ENCODE measurements around the gene MTRFR.

GRCh38 chr12:123104907-123105950 lies 45.7 kb downstream of the PITPNM2 start:
- PRO-cap = no peak

DNA sequence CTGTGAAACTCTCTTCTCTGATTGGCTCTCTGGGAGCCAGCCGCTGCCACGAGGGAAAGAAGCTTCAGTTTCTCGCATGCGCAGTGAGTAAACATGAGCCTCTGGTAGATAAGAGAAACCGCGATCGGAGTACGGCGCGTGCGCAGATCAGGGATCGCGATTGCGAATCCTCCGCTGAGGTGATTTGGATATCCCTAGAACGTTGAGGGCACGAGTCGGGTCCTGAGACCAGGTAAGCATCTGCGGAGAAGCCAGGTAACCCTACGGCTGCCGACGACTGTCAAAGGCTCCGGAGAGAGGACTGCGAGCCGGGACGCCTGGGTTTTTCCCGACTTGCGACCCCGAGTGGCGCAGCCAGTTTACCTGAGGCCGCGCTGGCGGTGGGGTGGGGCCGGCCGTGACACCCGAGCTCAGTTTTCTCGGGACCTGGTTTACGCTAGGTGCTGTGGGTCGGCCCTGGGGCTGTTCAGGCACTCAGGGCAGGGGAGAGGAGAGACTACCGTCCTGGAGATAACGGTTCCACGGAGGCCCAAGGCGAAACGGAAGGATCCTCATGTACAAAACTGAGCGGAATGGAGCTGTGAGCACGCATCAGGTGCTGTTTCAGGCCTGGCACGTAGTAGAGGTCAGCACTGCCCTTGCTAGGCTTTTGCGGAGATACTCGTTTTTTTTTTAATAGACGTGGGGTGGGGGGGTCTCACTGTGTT lies at the start of gene MTRFR:
Gene MTRFR, plus strand, starts transcription at position 137 of the 707 bp plus-strand sequence.
- PRO-cap = bidirectional peak, plus-strand start at position 182 of the sequence, minus-strand start outside the sequence; unidirectional peak, plus-strand start at position 413 of the sequence

DNA sequence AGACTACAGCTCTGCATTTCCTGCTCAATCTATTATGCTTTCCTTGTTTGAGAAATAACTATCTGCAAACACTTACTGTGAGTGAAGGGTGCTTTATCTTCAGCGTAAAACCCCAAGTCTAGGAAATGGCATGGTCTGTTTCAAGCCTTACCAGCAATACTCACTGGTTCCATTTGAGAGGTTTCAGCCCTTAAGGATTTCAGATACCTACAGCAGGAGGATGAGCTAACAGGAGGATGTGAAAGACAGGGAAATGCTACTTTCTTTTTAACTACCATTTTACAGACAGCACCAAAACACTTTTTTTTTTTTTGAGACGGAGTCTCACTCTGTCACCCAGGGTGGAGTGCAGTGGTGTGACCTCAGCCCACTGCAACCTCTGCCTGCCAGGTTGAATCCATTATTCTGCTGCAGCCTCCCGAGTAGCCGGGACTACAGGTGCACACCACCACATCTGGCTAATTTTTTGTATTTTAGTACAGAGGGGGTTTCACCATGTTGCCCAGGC lies 4.4 kb downstream of the MTRFR start:
- PRO-cap = no peak

- PRO-cap = unidirectional peak, plus-strand start at chr12:123388123
These were observed 3.9 kb downstream of the KMT5A start for GRCh38 chr12:123387809-123388250.

- PRO-cap = unidirectional peak, minus-strand start at chr12:123389868; unidirectional peak, minus-strand start at chr12:123389929
These were observed 5.9 kb downstream of the KMT5A start for GRCh38 chr12:123389605-123390504.

- PRO-cap = no peak
These were observed 4.7 kb downstream of the RILPL1 start for GRCh38 chr12:123528689-123529348.

DNA sequence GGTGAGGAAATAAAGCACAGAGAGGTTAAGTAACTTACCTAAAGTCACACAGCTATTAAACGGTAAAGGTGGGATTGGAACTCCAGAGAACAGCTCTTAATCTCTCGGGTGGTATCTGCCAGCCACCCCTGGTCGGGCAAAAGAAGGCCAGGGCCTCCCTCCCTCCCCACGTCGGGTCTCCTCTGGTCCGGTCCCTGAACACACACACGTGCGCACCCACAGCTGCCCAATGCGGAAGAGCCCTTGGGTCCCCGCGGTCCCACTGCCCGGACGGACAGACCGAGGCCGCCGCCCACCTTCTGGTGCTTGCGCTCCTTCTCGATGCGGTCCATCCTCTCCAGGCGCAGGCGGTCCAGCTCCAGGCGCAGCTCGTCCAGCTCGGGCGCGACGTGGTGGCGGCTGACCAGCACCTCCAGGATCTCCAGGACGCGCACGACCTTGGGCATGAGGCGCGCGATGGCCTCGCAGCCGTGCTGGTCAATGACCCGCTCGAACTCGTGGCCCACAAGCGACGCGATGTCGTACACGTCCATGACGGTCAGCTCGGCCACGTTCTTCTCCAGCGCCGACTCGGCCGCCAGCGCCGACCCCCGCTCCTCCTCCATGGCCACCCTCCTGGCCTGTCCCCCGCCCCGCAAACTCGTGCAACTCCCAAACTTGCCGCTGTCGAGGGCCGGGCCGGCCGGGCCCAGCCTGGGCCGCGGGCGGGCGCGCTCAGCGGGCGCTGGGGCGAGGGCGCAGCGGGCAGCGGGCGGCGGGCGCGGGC lies 458 bp downstream of the RILPL1 start:
- PRO-cap = no peak

DNA sequence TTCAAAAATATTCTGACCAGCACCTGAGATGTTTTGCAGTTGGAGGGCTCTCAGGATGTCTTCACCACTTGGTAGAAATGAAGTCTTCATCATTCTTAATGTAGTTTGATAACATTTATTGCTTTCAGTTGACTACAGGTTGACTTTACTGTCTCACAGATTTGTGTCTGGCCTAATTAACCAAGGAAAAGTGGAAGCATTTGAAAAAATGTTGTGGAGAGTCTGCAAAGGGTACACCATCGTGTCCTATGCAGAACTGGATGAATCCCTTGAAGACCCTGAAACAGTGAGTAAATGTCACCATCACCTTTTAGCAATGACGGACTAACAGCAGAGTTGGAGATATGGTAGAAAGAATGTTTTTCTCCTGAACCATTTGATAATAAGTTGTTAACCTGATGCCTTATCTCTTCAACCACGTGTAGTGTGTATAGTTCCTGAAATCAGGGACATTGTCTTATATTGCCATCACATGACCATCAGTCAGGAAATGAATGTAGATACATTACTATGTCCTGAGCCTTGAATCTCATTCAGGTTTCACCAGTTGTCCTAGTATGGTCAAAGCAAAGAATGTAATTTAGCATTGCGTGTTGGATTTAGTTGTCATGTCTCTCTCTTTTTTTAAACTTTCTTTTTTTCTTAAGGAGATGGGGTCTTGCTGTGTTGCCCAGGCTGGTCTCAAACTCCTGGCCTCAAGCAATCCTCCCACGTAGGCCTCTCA lies 15.6 kb downstream of the ATP6V0A2 start:
- PRO-cap = no peak

DNA sequence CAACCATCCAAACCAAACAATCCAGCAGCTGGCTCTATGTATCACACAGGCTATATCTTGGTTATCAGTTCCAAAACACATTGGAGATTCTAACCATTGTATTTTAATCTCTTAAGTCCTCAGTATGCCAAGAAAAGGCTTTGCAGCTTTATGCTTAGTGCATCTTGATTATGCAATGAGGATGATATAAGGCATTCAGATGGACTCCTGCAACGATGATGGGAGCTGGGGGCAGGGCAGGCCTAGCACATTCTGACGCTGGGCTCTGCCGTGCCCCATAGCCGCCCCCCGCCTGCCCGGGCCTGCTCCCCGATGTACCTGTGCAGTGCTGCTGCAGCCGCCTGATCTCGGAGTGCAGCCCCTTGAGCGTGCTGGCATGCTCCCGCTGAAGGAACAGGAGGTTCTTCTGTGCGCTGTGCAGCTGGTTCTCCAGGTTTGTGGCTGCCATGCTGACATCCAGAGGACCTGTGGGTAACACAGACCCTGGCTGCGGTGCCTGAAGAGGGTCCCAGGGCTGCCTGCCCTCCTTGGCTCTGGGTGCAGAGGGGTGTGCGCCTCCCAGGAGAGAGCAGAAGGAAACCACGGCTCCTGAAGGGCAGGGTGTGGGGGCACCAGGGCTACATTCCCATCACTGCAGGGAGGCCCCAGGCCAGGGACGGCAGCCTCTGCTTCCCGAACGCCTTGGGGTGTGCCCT lies 29.5 kb downstream of the CCDC92 start:
- PRO-cap = no peak

DNA sequence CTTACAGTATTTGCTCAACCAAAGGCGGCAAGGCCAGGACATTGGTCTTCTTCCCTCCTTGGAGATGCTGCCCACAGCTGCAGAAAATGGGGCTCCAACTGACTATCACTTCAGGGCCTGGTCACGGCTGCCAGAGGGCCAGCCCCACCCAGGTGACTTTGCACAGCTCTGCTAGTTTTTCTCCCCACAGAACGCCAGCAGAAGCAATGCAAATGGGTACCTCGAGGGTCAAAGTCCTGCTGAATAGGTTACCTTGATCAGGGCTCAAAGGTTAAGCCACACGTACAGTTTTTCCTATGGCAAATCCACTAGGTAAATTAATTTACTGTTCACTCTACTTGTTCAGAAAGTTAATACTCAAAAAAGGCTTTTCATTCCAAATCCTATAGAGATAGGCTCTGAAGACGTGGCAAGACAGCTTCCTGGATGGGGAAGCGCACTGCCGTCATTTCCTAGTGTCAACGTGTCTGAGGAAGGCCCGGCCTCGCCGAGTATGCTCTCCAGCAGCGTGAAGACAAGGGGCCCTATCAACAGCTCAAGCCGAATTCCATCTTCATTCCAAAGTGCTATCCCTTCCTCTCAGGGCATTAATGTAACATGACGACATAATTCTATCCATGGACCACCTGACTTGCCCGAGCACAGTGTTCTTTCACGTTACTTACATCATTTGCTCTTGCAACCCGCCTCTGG lies 23.1 kb downstream of the CCDC92 start:
- PRO-cap = no peak

- PRO-cap = bidirectional peak, plus-strand start at chr12:123973811, minus-strand start at chr12:123973775
These were observed 752 bp downstream of the ZNF664 start for GRCh38 chr12:123973524-123974410.

- PRO-cap = no peak
These were observed 30.9 kb downstream of the ZNF664 start for GRCh38 chr12:124003998-124004197.

DNA sequence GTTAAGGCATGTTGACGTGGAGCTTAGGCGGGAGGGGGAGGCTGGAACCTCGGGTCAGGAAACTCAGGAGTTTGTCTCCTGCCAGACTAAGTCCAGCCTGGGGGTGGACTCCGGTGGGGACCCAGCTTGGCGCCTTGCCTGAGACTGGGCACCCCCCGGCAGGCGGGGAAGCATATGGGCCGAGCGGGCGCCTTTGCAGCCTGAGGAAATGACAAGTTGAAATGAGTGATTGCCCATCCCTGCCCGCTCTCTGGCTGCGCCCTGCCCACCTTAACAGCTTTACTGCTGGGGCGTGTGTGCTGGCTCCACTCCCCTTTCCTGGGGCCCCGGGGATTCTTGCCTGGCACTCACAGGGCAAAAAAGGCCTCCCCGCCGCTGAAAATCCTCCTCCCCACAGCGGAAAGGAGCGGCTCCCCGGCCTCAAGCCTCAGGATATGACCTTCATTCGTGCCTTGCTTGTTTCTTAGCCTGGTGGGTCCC lies 1.4 kb downstream of the RFLNA start:
- PRO-cap = no peak

GRCh38 chr12:124379725-124380956 lies 85.2 kb downstream of the RFLNA start:
- PRO-cap = no peak

GRCh38 chr12:124441469-124441942 lies 125.9 kb downstream of the NCOR2 start:
- PRO-cap = no peak

DNA sequence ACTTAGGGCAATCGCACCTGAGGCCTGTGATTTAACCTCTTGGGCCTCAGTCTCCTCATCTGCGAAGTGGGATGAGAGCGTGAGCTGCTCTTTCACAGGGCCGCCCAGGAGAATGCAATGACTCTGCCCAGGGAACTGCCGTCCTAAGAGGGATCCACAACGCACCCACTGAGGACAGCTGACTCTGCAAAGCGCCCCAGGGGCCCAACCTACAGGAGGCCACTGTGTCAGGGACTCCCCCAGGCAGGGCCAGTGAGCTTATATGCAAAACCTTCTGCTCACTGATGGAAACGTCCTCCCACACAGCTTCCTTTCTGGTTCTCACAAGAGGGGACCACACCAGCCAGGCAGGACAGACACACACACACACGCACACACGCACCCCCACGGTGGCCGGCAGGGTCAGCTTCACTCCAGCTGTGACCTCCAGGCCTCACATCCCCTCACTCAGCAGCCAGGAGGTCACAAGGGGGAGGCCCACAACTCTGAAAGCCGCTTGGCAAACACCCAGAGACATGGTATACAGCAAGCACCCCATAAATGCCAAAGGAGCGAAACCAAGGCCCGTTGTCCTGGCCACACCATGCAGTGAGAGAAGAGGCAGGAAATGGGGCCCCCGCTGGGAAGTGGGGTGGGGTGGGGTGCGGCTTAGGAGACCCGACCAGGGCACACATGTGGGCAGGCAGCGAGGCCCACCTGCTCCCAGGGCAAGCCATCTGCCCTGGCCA lies 73.4 kb downstream of the NCOR2 start:
- PRO-cap = no peak

DNA sequence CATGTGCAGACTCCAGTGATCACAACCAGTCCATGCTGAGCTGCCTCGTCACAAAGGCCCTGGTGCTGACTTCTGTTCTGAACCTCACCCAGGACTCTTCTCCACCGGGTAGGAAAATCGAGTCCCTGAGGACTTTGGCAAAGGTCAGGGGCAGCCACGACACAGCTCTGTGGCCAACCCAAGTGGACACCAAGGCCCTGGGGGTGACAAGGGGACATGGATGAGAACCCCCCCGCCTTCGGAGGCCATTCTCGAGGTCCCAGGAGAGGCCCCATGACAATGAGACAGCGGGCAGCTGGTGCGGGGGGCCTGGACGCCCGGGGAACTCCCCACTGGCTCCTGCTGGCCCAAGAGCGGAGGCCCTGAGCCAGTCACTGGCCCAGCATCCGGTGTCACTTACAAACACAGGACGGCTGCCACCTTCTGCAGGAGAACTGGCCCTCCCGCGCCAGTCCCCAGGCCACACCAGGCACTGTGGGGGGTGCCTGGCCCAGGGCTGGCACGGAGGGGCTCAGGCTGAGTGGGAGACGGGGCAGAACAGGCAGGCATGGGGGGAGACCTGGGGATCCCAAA lies 51.5 kb downstream of the NCOR2 start:
- PRO-cap = no peak

GRCh38 chr12:124545588-124546230 lies 21.7 kb downstream of the NCOR2 start:
- PRO-cap = no peak

DNA sequence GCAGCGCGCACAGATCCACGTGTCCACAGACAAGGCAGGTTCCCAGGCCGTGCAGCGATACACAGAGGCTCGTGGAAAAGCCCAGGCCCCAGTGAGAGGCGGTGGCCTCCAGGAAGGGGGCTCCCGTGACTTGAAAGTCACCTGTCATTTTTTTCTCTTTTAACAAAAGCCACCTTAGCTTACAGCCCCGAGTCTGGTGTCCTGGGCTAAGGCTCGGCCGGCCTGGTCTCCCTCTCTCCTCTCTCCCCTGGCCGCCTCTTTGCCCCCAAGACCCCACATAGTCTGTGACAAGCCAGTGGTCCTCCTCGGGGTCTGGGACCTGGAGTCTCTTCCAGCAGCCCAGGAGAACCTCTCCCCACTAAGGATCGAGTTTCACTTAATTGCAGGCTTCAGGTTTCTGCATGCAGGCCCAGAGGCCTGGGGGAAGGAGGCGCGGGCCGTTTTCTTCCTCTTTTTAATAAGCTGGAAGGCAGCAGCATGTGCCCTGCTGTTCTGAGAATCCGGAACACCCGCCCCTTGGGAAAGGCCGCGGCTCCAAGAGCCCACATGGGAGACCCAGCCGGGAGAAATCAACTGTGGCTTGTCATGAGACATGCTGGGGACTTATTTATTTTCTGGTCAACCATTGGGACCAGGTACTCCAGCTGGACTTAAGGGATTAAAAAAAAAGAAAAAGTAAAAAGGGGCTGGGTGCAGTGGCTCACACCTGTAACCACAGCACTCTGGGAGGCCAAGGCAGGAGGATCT lies 15.9 kb downstream of the NCOR2 start:
- PRO-cap = no peak

DNA sequence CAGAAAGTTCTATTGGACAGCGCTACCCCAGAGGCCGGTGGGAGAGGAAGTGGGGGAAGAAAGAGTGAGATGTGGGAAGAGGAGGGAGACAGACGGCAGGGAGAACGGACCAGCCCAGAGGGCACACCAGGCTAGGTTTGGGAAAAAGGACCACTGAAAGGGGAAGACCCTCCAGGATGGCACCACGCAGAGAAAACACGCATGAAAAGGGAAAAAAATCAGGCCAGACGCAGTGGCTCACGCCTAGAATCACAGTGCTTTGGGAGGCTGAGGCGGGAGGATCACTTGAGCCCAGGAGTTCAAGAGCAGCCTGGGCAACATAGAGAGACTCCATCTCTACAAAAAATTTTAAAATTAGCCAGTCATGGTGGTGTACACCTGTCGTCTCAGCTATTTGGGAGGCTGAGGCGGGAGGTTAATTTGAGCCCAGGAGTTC lies 5.9 kb downstream of the NCOR2 start:
- PRO-cap = no peak

Data from NALM6 (cell line).